H7 (cell line): Measurements from ENCODE around the gene SLC22A23.

- RAMPAGE, long total RNA = no peak
Observed at GRCh38 chr6:2782125-2782617, 17.0 kb downstream of the WRNIP1 start.

DNA sequence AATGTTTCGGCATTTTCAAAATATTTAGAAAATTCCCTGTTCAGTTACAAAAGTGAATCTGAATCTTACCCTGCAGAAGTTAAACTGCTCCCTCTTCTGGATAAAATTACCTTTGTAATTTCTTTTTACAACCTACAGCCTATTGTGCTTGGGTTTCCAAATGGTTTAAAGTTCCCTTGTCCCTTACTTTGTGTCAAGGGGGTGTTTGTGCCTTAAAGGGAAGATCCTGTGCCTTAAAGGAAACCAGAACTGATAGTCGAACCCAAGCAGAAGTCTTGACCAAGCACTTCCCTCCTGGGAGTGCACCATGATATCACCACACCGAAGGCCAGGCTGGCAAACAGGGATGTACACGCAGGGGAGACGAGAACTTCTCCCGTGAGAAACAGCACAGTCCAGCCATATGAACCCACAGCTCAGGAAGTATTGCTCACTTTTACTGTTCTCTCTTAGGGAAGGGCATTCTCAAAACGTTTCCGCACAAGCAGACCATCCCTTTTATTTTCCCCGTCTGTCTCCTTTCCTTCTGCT lies 12.6 kb upstream of the SERPINB1 start:
- RAMPAGE, long total RNA = no peak

- RAMPAGE, long total RNA = no peak
Observed at GRCh38 chr6:2877079-2877690, 25.9 kb downstream of the SERPINB9 start.

DNA sequence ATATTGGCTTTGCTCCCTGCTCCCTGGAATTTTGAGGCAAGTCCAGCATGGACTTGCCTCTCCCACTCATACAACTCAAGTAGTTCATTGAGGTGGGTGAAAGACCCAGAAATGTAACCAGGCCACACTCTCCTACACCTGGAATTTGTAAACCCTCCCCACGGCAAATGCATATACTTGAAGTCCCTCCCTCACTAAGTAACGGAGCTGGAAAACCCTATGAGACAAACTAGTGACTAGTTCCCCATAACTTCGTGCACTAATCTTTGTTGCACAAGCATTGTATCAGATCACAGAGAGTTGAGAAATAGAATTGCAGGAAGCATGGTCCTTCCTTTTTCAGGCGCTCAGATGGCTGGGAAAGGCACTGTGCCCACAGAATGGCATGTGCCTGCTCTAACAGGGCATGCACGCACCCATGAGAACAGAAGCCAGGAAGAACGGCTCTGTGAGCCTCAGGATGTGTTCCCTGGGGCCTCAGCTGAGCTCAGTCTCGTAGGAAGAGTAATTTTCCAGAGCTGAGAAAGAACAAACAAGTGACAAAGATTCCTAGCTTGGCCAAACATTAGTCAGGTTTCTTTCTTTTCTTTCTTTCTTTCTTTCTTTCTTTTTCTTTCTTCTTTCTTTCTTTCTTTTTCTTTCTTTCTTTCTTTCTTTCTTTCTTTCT lies 10.2 kb upstream of the SERPINB6 start:
- RAMPAGE, long total RNA = no peak

DNA sequence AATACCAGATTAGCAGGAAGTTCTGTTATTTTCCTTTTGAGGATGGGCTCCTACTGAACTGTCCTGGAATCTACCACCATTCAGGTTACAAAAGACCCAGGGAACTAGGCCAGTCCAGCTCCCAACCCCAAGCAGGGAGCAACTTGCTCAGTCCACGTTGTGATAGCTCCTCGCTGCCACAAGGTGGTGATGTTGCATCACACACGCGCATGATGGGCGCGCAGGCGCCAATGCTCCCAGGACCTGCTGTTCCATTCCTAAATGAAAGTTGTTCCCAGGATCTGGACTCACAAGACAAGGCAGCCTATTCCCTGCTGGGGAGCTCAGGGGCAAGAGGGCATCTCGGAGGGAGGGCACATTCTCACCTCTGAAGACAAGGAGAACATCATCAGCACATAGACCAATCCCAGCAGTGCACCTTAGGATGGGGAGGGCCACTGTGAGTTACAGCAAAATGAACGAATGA lies 1.4 kb upstream of the NQO2 start:
- RAMPAGE, long total RNA = no peak

DNA sequence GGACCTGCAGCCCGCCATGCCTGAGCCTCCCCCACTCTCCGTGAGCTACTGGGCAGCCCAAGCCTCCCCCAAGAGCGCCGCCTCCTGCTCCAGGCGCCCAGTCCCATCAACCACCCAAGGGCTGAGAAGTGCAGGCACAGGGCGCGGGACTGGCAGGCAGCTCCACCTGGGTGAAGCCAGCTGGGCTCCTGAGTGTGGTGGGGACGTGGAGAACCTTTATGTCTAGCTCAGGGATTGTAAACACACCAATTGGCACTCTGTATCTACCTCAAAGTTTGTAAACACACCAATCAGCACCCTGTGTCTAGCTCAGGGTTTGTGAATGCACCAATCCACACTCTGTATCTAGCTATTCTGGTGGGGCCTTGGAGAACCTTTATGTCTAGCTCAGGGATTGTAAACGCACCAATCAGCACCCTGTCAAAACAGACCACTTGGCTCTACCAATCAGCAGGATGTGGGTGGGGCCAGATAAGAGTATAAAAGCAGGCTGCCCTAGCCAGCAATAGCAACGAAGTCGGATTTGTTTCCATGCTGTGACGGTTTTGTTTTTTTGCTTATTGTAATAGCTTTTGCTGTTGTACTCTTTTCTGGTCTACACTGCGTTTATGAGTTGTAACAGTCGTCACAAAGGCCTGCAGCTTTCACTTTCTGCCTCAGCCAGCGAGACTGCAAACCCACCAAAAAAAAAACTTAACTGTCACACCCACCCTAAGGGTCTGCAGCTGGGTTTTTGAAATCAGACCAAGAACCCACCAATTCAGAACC lies 28.4 kb downstream of the NQO2 start:
- RAMPAGE, long total RNA = no peak

DNA sequence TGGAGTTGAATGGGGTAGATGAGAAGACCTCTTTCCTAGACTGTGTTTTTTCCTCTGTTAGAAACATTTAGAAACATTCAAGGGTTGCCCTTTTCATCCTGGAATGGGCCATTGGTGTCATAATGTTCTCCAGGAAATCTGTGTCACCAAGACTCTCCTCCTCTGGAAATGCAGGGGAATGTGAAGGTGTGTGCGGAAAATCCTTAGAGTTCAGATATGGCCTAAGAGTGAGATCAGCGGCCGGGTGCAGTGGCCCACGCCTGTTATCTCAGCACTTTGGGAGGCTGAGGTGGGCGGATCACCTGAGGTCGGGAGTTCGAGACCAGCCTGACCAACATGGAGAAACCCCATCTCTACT lies 13.0 kb downstream of the RIPK1 start:
- RAMPAGE, long total RNA = no peak

- RAMPAGE, long total RNA = no peak
Observed at GRCh38 chr6:3088923-3089898, 20.9 kb downstream of the RIPK1 start.

- RAMPAGE, long total RNA = no peak
Observed at GRCh38 chr6:3120444-3121085, 2.1 kb downstream of the BPHL start.

DNA sequence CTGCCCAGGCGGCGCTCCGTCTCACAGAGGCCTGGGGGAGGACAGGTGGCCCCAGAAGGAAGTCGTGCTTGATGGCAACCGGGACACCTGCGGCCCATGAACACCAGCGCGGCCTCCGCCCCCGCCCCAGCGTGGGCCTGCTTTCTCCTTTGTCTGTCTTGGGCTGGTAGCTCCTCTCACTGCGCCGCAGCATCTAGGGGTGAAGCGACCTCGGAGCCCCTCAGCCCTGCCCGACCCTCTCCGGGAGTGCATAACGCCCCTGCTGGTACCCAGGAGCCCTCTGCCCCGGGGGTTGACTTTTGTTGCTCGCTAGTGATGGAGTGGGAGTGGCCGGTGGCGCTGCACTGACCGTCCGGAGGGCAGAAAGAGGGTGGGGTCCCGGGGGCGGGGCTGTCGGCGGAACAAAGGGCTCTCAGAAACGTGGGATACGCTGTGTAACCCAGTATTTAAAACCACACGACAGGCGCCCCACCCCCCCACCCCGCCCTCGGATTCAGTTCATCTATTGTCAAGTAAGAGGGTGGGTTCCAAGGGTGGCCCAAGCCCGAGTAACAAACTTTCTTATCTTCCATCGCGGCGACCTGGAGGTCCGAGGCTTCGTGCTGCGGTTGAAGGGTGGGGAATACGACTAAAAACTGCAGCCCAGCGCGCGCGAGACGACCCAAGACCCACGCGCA lies 906 bp upstream of the TUBB2B start:
- RAMPAGE, long total RNA = no peak

GRCh38 chr6:3247514-3248474 lies 11.0 kb upstream of the PSMG4 start:
- RAMPAGE, long total RNA = no peak

GRCh38 chr6:3251374-3251784 lies 7.4 kb upstream of the PSMG4 start:
- RAMPAGE, long total RNA = no peak

GRCh38 chr6:3347915-3348628 lies 89.3 kb downstream of the PSMG4 start:
- RAMPAGE, long total RNA = no peak

DNA sequence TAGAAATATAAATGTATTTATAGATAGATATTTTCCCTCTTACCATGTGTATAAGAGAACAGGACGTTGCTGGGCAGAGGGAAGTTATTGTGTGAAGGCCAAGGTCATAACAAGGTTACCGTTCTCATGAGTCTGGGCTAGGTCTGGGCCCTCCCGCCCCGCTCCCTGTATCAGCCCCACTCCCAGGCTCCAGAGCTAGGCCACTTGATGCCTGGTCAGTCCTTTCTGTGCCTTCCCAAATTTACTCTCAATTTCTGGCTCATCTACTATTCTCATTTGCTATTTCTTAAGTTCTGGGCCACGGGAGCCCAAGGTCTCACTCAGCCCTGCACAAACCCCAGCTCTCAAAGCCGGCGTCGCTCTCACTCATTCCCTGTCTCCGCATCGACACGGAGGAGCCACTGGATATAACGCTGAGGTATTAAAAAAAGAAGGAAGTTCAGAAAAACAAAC lies 96.7 kb downstream of the PSMG4 start:
- RAMPAGE, long total RNA = no peak

DNA sequence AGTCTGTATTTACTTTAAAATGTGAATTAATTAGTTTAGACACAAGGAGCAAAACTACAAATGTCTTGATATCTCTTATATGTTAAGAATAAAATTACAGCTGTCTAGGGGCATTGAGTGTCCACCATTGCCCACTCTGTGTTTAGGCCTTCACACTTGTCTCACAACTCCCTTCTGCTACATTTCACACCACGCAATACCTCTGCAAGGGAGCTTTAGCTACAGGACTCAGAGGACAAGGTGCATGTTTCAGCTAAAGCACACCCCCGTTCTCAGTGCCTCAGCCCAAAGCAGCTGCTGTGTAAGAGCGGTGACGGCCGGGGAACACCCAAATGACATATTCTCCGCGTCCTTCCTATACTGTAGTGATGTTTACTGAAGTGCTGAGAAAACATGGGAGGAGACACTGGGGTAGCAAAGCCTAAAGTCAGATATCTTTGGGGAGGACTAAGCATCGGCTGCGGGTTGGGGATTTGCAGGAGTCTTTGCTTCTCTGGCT lies 1.8 kb downstream of the SLC22A23 start:
- RAMPAGE, long total RNA = no peak

DNA sequence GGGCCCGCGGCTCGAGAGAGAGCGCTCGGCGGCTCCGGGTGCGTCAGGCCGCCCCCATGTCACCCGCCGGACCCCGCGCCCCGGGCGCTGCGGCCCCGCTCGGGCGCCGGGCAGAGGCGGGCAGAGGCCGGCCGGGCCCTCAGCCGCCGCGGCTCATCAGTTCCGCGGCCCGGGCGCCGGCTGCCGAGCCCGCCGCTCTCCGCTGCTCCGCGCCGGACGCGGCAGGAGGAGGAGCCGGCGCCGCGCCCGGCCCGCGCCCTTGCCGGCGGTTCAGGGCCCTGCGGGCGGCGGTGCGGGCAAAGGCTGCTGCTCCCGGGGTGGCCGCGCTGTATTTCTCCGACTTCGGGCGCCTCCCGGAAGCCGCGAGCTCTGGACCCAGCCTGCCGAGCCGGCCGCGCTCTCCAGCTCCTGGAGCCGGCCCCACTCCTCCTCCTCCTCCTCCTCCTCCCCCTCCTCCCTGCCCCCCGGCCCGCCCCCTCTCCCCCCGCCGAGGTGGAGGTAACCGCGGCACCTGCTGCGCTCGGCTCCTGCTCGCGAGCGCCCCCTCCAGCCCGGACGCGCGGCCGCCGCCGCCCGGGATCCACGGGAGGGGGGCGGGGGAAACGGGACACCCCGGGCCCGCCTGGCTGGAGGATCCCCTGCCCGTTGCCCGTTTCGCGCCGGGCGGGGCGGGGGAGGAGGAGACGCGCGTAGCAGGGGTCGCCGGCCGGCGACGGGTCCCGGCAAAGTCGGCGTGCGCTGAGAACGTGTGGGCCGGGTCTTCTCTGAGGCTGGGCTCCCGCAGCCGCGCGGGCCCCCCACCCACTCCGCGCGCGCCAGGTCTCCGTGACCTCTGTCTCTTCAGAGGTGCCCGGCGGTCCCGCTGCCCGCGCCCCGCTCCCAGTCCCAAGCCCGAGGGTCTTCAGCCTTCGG lies at the start of gene SLC22A23:
Gene SLC22A23, minus strand, starts transcription at position 382 of the 912 bp plus-strand sequence.
- RAMPAGE, long total RNA = no peak

DNA sequence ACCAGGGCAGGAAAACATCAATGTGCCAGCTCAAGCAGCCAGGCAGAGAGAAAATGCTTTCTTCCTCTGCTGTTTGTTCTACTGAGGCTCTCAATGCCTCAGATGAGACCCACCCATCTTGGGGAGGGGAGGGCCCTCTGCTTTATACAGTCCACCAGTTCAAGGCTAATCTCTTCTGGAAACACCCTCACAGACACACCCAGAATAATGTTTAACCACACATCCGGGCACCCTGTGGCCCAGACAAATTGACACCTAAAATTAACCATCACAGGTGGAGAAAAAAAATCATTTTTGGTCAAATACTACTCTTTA lies 89.3 kb upstream of the SLC22A23 start:
- RAMPAGE, long total RNA = no peak

GRCh38 chr6:3592340-3592768 lies 135.5 kb upstream of the SLC22A23 start:
- RAMPAGE, long total RNA = no peak

- RAMPAGE, long total RNA = no peak
Observed at GRCh38 chr6:3722176-3722911, 29.2 kb downstream of the PXDC1 start.

DNA sequence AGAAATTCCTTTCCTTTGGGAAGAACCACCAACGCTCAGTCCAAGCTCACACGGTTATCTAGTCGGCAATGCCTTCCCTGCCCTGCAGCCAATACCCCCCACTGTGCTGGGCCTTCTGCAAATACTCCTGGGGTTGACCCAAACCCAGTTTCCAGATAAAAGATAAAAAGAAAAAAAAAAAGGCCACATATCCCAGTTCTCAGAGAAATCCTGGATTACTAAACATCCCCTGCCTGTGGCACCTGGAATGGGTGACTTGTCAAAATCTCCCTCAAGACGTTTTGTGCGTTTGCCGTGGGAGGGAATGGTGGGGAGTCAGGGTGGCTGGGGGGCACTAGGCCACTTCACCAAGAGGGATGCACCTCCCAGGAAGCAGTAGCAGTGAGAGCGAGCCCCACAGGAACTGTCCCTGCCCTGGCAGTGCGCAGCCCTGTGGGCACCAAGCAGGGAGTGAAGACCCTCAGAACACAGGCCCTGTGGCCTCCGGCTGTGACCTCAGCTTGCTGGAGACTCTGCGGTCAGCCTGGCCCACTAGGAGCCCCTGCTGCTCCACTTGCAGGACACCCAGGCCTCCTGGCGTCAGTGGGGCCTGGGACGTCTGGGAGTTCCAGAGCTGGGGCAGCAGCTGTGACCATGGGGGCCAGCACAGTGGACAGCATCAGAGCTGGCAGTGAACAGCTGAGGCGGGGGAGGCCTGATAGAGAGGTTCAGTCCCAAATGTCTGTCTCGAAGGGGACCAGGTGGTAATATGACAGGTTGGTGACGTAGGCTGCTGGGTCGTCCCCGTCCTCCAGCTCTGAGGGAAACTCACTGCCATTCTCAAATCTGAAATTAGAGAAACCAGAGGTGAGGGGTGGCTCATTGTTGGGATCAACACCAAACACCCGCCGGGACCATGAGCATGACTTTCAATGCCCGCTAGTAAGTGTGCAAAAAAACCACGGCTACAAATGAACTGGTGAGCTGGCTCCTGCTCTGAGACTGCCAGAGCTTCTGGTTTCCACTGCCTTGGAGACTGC lies 28.3 kb downstream of the PXDC1 start:
- RAMPAGE, long total RNA = no peak